ENCODE results near the genes MTR, KMO and SDCCAG8.

DNA sequence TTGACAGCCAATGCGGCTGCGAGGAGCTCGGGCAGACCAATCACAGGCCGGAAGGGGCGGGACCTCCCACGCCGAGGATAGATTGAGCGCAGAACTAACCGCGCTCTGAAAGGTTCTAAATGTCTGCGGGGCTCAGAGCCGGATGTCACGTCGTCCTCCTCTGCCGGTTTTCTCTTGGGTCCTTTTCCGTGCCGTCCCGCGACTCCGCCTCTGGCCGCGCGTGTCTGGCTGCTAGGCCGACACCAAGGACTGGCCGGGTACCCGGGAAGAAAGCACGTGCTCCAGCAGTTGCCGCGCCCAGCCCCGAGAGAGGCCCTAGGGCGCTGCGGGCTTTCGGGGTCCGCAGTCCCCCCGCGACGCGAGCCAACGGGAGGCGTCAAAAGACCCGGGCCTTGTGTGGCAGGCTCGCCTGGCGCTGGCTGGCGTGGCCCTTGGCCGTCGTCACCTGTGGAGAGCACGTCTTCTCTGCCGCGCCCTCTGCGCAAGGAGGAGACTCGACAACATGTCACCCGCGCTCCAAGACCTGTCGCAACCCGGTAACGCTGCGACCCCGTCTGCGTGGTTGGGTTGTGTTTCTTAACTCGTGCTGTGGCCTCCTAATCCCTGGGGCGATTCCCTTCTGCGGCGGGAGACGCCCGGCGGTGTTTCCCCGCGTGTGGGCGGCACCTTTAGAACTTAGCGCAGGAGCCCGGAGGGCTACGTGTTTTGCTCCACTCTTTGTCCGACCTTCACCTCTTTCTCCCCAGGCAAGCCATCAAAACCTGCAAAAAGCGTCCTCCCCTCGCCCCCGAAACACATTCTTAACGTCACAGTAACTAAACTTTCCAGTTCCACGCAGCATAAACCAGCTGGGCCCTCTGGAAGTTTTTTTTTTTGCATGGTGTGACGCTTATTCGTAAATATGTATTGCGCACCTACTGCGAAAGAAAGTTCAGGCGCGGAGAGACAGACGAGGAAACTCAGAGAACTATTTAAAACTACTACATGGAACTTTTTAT is at the start of gene MTR:
MTR (plus strand) TSS at position 91 of the 998 bp plus-strand sequence.
- RRBS = 2% methylated on average over 41 of the region's 85 CpGs

- RRBS = no CpG with 5 or more reads among the region's 5 CpGs
Measured at GRCh38 chr1:236840024-236840687, 45.1 kb downstream of the MTR start.

- RRBS = no CpG with 5 or more reads among the region's 5 CpGs
Measured at GRCh38 chr1:236897371-236898105, 102.4 kb downstream of the MTR start.

- RRBS = no CpG with 5 or more reads among the region's 5 CpGs
Measured at GRCh38 chr1:237011276-237011871, 7.1 kb upstream of the MT1HL1 start.

GRCh38 chr1:237146101-237146738 is 104.2 kb downstream of the RYR2 start:
- RRBS = no CpG with 5 or more reads among the region's 7 CpGs

DNA sequence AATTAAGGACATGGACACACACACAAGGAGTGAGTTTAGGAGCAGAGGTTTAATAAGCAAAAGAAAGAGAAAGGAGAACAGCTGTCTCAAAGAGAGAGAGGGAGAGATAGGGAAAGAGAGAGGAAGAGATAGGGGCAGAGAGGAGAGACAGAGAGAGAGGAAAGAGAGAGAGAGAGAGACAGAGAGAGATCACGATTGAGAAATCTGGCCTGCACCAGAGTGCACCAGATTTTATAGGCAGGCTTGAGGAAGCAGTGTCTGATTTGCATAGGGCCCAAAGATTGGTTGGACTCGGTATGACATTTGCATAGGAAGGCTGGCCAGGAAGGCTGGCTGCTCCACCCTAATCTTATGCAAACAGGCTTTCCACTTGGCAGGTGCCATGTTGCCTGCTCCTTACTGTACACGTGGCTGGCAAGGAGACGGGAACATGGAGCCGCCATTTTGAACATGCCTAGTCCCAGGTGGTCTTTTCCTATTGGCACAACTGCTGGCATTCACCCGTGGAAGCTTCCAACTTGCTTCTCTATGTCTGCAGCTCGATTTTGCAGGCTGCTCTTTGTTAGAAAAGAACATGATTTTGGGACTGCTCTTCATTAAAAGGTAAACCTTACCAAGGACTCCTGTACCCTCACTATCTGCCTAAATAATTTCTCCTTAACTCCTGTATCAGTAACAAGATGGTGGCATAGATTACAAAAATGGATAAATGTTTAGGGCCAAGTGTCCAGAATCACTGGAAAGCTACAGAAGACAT is 419.8 kb downstream of the ZP4 start:
- RRBS = no CpG with 5 or more reads among the region's 7 CpGs

- RRBS = no CpG with 5 or more reads among the region's 18 CpGs
Measured at GRCh38 chr1:237602991-237603572, 287.6 kb downstream of the ZP4 start.

DNA sequence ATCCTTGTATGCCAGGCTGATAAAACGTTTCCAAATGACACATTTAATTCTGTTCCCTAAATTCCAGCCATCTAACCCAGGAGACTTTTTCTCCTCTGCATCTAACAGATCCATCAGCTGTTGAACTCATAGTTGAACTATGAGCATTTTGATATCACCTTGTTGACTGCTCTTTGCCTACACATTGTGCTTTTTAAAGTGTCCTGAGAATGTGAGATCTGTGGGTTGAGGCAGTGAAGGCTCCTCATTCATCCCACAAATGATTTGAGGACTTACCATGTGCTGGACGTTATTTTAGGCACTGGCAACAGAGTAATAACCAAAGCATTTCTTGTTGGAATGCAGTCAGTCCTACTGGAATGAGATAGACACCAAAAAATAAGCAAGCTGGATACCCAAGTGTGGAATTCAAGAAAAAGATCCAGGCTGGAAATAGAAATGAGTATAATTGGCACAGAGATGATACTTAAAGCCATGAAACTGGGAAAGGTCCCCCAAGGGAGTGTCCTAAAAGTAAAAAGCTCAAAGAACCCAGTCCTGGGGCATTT is 73.5 kb downstream of the ZP4 start:
- RRBS = no CpG with 5 or more reads among the region's 2 CpGs

- RRBS = 2% methylated on average over 21 of the region's 35 CpGs
Measured at GRCh38 chr1:241518547-241519387, 788 bp downstream of the FH start.

DNA sequence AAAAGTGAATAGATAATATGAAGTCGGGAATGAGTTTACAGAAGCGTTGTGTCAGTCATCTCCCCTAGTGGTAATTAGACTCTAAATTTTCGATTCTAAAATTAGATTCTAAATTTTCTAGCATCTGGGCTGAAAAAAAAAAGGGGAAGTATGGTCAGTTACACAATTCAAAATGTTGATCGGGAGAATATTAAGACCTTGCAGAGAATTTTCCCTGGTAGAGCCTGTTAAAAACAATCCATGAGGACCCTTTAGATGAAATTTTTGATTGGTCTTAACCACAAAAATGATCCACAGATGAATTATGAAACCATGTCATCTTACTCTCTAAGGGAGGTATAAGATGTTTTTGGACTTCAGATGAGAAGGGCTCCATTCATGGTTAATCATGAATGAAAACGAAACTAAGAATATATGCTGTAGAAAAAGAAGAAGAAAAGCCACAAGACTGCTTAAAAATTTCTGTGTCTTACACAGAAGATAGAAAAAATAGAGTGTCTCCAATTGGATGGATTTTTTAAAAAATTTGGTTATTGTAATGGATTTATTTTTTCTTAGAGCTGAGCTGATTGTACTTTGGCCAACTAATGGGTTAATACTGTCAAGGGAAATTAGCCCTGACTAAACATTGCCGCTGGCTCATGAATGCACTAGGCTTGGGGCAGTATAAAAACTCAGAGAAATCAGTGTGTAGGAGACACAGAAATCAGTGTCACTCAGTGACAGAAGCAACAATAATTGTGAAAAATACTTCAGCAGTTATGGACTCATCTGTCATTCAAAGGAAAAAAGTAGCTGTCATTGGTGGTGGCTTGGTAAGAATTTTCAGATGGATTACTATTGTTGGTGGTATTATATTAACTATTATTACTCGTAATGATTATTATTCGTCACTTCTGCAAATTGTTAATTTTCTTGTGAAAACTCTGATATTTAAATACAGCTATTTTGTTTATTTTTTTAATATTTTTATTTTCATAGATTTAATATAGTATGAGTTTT is at the start of gene KMO:
KMO (plus strand) TSS at position 695 of the 1,002 bp plus-strand sequence.
- RRBS = no CpG with 5 or more reads among the region's 8 CpGs

DNA sequence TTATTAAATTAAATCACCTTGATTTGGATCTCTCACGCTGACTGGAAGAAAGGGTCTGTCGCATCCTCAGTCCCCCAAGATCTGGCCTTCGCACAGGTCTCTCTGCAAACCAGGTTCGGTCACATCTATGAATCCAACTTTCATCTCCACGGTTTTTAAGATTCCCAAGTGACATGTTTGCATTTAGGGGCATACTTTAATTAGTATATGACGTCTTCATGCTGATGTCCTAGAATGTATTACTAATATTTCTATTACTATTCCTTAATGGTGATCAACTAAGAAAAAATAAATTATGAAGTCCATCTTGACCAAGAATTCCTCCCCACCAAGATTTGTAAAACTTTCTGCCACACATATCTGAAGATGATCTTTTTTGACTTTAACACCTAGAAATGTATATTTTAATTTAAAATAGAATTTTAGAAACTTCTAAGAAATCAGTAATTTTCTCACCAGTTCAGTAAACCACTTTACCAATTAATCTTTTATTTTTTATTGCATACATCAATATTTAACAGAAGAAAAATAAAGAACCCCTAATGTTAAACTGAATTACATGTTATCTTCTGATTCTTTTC is 11.7 kb downstream of the CHML start:
- RRBS = no CpG with 5 or more reads among the region's 6 CpGs

DNA sequence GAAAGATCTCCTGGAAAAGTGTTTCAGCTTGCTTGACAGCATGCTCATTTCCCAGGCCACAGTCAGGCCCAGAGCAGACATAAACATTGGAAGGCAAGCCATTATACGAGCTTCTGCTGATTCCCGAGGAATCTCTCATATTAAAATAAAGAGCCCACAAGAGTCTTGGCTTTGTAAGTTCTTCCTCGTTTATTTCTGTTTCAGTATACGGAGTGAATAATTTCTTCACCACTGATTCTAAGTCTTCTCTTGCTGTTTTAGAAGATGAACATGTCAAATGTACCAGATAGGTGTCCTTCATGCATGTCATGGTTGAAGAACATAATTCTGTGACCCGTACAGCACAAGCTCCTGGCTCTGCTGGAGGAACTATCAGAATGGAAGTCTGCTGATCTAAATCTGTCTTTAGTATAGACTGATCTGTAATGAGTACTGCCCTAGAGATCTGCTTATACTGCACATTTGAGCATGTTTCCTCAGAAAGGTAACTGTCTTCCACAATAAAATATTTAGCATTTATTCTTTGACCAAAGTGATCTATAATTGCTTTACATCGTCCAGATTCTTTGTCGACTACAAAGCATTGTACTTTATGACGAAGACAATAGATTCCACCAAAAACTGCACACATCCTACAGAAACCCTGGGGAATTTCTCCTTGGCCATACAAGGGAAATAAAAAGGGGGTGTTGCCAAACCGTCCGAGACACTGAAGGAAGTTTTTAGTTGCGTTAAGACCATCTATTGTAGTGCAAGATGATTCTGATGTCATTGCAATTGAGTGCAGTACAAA is 6.0 kb downstream of the CHML start:
- RRBS = no CpG with 5 or more reads among the region's 11 CpGs

DNA sequence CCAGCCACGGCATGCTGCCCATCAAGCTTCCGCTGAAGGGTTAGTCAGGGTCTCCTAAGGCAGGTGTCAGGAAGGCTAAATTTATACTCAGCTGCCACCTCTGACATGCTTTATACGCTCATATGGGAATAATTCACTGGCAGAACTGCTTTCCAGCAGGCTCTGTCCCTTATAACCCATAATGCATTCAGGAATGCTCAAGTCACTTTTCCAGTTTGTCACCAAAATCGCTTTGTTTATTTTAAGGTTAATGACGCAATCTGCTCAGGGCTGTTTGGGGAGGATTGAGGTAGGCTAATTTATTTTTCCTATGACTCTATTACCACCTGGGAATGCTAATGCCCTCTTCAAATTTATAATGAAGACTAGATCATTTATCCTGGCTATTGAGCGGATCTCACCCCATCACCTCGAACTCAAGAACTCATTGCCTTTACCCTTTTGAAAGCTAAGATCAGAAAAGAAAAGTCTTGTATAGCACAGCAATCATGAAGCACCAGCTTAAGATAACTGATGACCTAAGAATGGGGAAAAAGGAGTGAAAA is 97.9 kb downstream of the WDR64 start:
- RRBS = no CpG with 5 or more reads among the region's 7 CpGs

DNA sequence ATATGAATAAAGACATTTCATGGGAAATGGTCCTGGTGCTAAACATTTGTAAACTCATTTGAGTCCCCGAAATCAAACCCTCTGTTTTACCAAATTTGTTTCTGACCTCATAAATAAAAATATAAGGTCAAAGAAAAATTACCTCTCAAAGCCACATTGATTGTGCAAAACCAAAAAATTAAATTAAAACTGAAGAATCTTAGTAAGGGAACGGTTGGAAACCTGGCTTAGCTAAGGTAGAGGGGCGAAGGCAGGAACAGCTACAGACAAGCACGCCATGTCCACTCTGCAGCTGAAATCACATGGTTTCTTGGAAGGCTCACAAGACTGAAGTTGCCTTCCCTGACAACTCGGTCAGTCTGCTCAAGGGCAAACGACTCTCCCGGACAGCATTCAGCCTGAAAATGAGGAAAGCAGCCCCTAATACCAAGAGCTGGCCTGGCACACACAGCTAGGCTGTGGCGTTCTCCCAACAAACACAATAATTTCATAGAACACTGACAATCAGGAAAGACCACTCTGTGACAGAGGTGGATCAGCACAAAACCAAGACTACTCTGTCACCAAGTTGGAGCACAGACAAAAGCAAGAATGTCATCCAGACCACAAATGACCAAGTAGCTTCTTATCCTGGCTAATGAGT is 22.7 kb upstream of the BECN2 start:
- RRBS = no CpG with 5 or more reads among the region's 8 CpGs

GRCh38 chr1:243246751-243247262 is 8.3 kb downstream of the CEP170 start:
- RRBS = no CpG with 5 or more reads among the region's 1 CpG

DNA sequence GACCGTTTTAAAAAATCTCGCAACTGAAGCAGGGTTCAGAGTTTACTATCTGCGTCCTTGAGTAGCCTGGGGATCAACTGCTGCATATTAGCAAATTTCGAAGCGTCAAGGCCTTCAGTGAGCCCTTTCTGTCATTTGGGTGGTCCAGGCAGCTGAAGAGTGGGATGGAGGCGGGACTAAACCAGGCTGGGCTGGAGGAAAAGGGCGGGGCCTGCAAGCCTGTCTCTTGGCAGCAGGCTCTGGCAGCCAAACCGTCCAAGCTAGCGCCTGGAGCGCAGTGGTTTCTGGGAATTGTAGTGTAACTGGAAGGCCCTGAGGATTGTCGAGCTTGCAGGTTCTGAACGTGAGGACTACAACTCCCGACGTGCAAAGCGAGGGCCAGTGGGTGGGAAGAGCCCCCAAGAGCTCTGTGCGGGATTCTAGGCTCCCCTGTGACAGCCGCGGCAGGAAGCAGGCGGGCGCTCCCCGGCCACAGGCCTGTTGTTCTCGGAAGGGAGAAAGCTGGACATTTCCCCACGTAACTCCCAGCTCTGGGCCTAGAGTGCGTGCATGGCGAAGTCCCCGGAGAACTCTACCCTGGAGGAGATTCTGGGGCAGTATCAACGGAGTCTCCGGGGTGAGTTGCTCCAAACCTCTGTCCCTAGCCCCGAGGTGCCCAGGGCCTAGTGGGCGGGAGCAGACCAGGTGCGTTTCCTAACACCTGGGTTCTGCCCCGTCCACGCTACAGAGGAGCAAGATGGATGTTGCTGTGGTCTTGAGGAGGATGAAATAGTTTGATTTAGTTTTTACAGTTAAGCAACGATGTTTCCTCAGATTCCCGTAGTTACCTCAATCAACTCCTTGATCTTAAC is at the start of gene SDCCAG8:
SDCCAG8 (plus strand) TSS at position 417 of the 851 bp plus-strand sequence.
- RRBS = 2% methylated on average over 5 of the region's 35 CpGs

- RRBS = no CpG with 5 or more reads among the region's 2 CpGs
Measured at GRCh38 chr1:243344020-243344375, 88.2 kb downstream of the SDCCAG8 start.

- RRBS = no CpG with 5 or more reads among the region's 7 CpGs
Measured at GRCh38 chr1:243461604-243462498, 206.0 kb downstream of the SDCCAG8 start.

DNA sequence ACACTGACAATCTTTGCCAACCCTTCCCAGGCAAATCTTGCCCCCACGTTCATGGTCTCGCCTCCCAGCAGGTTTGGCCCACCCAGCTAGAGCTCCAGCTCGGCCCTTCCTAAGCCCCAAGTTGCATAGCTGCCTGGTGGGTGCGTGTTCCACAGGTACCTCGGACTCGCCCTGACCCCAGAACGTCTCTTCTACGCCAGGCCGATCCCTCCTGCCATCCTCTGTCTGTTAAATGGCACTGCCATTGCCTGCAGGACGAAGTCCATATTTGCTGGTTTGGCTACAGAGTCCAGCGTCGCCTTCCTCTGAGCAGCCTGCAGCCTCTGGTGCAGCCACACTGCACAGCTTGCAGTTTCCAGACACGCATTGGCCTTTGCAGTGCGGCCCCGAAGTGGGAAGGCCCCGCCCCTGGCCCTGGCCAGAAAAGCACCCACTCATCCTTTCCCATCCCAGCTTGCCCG is 228.1 kb downstream of the SDCCAG8 start:
- RRBS = no CpG with 5 or more reads among the region's 17 CpGs

Data from Ishikawa (cell line).